ENCODE results near the gene KRTAP5-3.

DNA sequence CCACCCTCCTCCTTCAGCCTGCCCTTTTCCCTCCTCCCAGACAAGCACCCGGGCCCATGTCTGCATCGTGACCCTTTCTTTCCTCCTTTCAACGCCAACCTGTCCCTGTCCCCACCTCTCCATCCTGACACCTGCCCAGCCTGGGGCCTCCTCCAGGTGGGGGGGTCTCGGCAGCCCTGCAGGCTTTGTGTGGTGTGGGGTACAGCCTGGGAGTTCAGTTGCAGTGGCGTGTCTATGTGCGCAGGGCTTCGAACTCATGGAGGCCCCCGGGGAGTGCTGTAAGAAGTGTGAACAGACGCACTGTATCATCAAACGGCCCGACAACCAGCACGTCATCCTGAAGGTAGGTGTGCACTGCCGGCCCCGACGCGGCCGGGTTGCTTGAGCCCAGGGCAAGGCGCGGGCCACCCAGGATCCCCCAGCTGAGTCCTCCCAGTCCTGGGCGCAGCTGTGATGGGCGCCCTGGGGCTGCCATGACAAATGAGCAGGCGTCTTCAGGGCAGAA lies 49.4 kb upstream of the MUC5AC start:
- PRO-cap, result no peak

- PRO-cap, result no peak
These were observed 44.9 kb upstream of the MUC5AC start for GRCh38 chr11:1112863-1113227.

DNA sequence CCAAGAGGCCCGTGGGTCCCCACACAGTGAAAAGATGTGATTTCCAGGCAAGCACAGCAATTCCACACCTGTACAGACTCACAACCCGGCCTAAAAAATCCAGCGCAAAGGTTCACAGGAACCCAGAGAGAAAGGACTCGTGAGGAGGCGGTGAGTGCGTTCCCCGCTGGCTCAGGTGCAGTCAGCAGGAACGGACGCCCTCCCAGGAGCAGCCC lies 4.4 kb downstream of the TOLLIP start:
- PRO-cap, result no peak

- PRO-cap, result bidirectional peak, plus-strand start at chr11:1460545, minus-strand start at chr11:1460356
These were observed 26.0 kb downstream of the MOB2 start for GRCh38 chr11:1460301-1461289.

DNA sequence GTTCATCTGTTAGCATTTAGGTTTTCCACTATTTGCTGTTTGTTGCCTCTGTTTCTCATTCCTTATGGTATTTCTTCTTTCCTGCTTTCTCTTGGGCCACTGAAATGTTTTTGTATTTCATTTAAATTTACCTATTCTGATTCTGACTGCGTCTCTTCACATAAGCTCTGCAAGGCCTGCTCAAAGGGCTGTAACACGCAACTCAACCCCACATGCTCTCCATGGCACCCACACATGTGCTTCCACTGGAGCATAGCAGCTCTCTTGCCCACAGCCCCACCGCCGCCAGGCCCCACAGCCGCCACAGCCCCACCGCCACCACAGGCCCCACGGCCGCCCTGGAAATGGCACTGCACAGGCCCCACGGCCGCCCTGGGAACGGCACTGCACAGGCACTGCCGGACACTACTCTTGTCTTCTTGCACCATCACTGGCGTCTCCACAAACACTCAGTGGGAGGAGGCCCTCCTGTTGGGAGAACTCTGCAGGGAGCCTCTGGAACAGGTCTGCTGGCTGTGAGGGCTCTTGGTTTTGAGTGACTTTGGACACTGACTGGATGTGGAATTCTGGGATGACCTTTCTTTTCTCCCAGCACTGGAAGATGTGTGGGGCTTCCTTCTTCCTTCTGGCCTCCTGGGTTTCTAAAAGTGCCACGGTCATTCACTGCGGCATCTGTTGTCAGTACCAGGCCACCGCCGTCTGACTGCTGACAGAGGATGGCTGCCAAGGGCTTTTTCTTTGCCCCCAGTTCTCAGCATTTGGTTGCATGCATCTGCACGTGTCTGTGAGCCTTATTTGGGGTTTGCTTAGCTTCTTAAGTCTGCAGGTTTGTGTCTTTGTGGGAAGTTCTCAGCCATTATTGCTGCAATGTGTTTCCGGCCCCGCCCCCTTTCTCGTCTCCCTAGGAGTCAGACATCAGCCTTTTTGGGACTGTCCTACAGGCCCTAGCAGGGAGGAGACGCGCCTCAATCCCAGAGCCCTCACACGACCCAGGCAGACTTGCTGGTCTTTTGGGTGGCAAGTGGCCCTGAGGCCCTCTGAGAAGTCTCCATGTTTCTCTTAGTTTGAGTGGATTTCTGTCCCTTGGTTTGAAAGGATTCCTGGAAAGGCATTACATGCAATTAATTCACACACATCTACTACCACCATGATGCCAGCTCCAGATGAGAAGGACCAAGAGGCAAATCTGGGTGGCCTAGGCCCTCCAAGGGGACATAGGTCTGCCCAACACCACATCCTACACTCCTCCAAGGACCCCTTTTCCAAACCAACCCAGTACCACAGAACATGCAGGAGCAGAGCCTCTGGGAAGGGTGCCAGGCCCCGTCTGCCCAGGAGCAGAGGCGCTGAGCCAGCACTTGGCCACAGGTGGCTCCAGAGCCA lies 8.2 kb downstream of the MOB2 start:
- PRO-cap, result no peak

- PRO-cap, result no peak
These were observed 5.2 kb downstream of the MOB2 start for GRCh38 chr11:1481193-1482034.

- PRO-cap, result no peak
These were observed 27.0 kb upstream of the MOB2 start for GRCh38 chr11:1513324-1514218.

- PRO-cap, result no peak
These were observed 2.8 kb downstream of the DUSP8 start for GRCh38 chr11:1569066-1569958.

GRCh38 chr11:1608397-1608725 lies at the start of gene KRTAP5-3:
KRTAP5-3 (minus strand) TSS chr11:1608463.
- PRO-cap, result no peak

DNA sequence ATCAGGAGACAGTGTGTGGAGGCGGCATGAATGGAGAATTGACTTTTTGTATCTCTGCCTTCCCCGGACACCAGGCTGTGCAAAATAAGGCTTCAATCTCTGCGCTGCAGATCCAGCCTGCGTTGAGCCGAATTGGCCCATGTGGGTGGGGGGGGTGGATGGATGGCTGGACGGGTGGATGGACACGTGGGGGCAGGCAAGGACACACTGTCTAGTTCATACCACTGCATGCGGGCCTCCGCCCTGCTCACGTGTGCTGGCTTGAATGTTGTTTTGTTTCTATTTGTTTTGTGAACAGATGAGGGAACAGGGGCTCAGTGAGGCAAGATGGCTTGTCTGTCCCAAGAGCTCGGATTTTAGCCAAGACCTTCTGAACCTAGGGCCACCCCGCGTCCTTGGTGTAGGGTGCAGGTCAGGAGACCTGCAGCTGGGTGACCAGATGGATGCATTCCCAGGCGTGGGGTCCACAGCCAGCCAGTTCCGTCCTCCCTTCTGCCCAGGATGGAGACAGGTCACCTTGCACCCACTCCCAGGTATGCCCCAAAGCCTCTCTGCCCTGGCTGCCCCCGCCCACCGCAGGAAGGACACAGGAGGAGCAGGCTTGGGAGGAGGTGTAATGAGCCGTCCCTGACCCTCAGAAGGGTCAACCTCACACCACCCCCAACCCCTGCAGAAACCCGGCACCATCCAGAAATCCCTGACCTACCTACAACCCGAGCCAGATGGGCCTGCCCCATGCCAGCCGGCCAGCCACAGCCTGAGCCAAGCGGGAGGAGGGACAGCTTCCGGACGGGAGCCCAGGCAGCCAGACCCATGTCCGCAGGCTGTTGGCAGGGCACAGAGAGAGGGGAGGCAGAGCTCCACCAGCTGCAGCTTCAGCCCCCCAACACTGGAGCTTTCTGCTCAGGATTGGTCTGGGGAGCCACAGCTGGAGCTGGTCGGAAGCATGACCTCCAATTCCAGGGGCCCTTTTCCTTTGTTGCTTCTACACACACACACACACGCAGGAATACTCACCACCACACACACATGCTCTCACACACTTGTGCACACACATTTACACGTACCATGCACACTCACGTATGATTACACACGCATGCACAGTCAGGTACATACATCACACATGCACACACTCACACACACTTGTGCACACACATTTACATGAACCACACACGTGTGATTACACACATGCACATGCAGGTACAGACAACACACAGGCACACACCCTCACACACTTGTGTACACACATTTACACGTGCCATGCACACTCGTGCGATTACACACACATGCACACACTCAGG lies 5.5 kb downstream of the IFITM10 start:
- PRO-cap, result no peak

GRCh38 chr11:1746392-1747078 lies 3.9 kb downstream of the IFITM10 start:
- PRO-cap, result no peak

DNA sequence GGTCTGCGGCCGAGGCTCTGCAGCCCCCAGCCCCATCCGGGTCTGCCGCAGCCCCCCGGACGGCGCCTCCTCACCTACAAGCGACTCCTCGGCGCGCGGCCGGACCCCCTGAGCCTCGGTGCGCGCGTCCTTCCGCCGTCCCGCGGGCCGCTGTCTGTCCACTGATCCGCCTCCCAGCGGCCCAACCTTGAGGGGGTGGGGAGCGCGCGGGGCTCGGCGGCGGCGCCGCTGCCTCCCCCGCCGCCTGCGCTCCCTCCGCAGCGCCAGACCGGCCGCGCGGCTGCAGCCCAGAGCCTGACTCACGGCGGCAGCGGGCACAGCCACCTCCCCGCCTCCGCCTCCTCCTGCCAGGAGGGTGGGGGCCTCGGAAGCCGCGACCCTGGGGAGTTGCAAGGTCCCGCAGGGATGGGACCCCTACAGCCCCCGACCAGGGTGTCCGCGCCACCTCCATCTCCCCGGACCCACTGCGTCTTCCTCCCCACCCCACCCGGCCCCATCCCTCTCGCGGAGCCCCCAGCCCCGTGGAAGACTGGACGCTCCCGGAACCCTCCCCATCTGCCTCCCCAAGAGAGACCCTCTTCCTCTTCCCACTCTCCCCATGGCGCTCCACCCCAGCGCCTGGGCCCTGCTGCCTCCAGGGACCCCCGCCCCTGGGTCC lies 1.3 kb downstream of the IFITM10 start:
- PRO-cap, result no peak

DNA sequence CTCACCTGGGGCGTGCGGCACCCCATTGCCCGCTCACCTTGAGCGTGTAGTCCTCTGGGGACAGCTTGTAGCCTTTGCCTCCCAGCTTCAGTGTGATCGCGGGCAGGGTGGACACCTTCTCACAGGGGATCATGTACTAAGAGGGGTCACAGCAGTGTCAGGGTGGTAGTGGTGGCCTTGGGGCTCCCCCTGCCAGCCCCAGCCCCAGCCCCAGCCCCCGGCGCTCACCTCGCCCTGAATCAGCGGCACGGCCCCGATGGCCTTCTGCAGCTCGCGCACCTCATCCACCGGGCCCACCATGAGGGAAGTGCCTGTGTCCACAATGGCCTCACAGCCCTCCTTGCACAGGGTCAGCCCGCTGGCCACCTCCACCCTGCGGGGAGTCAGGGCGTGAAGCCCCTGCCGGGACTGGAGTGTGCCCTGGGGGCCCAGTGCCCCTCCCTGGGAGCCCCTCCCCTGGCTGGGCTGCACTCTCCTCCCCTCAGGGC lies 3.4 kb upstream of the IFITM10 start:
- PRO-cap, result no peak

DNA sequence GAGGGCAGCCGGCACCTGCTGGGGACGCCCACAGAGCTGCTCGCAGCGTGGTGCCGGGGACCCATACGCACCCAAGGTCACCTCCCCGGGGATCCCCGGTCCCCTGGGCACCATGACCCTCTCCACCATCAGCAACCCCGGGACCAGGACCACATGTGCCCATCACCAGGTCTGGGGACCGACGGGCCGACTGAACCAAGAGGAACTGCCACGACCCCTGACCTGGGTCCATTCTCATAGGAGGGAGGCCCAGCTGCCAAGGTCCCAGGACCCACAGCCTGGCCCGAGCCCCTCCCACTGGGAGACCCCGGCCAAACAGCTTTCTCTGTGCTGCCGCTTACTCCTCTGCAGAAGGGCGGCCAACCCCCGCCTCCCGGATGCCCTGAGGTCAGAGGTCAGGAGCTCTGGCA lies 6.4 kb upstream of the IFITM10 start:
- PRO-cap, result no peak

GRCh38 chr11:1764290-1764851 lies 644 bp upstream of the CTSD start:
- PRO-cap, result no peak

DNA sequence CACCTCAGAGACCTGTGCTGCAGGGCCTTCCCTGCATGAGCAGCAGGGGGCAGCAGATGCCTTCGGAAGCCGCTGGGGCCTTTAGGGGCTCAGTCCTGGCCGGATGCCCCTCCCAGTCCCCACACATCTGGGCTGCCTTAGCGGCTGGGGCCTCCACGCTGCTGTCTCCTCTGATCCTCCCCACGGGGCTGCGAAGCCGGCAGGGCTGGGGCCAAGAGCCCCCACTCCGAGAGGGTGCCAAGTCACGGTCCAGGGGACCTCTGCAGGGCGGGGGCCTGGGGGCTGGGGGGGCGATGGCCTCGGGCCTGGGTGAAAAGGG lies 971 bp upstream of the TNNI2 start:
- PRO-cap, result no peak

DNA sequence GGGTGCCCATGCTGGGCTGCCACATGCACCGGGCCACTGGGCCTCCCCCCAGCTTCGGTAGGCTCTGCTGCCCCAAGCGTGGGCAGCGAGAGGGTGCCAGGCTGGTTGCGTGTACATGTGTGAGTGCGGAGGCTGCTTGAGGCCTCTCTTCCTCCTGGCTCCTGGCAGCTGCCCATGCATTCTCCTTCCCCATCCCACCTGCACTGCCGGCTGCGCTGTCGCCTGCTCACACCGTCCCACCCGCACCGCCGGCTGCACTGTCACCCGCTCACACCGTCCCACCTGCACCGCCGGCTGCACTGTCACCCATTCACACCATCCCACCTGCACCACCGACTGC lies 12.4 kb downstream of the LSP1 start:
- PRO-cap, result no peak

DNA sequence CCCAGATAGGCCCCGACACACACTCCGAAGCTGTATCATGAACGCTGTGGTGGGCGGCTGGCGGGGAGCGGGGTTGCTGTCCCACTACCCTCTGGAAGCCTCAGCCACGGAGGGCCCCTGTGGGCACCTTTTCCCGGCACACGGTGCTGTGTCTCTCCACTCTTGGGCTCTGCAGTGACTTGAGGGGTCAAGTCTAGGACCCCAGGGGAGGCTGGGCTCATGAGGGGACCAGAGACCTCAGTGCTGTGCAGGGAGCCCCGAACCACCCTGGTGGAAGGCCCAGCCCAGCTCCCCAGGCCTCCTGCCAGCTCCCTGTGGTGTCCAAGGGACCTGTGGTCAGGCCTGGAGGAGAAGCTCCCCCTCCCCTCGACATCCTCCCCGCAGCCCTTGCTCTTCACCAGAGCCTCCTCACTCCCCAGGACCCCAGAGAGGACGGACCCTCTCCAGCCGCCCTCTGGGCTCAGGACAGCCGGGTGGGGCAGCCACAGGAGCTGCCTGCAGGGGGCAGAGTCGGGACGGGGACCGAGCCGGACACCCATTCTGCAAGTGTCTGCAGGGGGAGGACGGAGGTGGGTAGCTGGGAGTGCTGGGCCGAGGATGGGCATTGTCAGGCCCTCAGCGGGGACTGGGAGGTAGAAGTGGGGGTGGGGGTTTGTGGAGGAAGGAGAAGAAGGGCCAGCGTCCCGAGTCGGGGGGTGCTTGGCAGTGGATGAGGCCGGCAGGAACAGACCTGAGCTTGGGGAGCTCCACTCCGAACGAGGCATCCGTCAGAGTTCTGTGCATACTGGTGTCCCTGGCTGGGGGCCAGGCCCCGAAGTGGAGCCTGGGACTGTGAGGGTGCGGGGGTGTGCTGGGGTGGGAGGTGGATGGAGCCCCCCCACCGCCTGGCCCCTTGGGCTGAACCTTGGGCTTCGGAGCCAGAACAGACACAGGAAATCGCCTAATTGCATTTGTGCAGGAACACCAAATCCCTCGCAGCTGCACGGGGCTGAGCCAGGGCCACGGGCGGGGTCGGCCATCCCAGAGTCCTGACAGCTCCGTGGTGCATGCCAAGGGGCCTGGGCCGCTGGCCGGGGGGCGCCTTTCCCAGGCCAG lies 15.3 kb downstream of the PRR33 start:
- PRO-cap, result no peak

- PRO-cap, result no peak
These were observed 4.5 kb downstream of the PRR33 start for GRCh38 chr11:1887092-1887659.

DNA sequence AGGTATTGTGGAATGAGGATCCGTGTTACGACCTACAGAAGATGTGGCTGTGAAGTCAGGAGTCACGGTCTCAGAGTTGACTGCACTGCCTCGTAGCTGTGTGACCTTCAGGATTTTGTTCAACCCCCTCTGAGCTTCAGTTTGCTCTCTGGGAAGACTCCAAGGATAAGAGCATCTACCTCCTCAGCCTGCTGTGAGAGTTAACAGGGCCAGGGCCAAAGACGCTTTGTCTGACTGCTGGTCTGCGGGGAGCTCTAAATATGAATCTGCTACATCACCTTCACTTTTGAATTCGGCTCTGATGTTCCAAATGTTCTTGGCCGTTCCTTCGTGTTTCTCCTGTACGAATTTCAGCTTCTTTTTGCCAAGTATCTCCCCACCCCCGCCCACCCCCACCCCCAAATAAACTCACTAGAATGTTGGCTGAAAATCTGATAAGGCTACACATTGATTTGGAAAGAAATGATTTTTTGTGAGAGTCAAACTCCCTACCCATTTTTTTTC lies 11.5 kb upstream of the TNNT3 start:
- PRO-cap, result no peak